Heart (tissue), 3 donors: ENCODE data around the gene GATA6.

- RAMPAGE, long total RNA, 2 experiments = no peak in any of the 2 experiments
Measured at GRCh38 chr18:14941214-14941550, 193.2 kb downstream of the ANKRD30B start.

- RAMPAGE, long total RNA, 2 experiments = no peak in any of the 2 experiments
Measured at GRCh38 chr18:14971433-14972098, 223.6 kb downstream of the ANKRD30B start.

- RAMPAGE, long total RNA, 2 experiments = no peak in any of the 2 experiments
Measured at GRCh38 chr18:15010272-15010609, 262.3 kb downstream of the ANKRD30B start.

- RAMPAGE, long total RNA, 2 experiments = no peak in any of the 2 experiments
Measured at GRCh38 chr18:20976881-20977589, 134.6 kb downstream of the ROCK1 start.

DNA sequence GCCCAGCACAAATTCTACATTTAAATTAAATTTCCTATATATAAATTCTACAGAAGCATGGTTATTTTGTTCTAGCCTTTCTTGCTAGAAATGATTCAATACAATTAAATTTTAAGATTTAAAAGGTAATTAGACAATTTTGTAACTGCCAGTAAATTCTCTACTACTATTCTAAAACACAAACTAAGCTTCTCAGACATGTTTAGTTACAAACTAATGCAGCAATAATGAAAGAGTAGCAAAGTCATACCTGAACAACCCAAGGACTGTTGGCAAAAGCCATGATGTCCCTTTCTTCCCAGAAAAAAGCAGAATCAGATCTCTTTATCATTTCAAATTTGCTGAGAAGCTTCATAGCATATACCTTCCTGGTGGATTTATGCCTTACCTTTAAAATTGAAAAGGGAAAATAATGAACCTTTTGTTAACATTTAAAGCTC, 62.8 kb downstream of the ROCK1 start:
- RAMPAGE, long total RNA, 2 experiments = no peak in any of the 2 experiments

- RAMPAGE, long total RNA, 2 experiments = no peak in any of the 2 experiments
Measured at GRCh38 chr18:21079167-21079733, 32.4 kb downstream of the ROCK1 start.

- RAMPAGE, long total RNA, 2 experiments = no peak in any of the 2 experiments
Measured at GRCh38 chr18:21449541-21449836, 151.0 kb downstream of the ESCO1 start.

DNA sequence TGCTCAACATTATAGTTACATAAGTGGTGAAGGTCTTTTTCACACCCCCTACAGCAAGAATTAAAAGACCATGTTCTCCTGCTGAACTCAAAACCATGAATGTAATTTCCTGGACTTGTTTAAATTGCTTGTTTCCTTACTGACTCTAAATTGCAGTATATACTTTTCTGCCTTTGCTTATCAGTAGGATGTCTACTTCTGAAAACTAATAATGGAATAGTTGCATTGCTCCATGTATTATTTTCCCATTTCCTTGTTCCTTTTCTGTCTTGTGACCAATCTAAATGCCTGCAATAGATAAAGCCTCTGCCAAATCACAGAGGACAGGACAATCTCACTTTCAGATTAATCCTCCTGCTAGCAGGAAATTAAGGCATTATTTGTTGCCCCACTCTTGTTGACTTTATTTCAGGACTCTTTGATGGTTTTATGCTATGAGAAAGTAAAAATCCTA, 4.6 kb upstream of the ESCO1 start:
- RAMPAGE, long total RNA, 2 experiments = no peak in any of the 2 experiments

DNA sequence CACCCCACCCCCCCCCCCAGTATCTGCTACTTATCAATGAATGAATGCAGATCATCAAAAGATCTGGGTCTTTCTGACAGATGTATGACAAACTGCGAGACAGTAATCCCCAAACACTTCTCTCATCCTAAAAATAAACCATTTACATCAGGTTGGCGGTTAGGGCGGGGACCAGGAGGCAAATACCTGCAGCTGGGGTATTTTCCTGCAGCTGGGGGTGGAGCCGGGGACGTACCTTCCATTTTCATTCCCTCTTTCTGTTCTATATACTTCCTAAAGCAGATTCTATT, 1.4 kb downstream of the ABHD3 start:
- RAMPAGE, long total RNA, 2 experiments = no peak in any of the 2 experiments

- RAMPAGE, long total RNA, 2 experiments = no peak in any of the 2 experiments
Measured at GRCh38 chr18:21741317-21741883, 808 bp downstream of the MIB1 start.

DNA sequence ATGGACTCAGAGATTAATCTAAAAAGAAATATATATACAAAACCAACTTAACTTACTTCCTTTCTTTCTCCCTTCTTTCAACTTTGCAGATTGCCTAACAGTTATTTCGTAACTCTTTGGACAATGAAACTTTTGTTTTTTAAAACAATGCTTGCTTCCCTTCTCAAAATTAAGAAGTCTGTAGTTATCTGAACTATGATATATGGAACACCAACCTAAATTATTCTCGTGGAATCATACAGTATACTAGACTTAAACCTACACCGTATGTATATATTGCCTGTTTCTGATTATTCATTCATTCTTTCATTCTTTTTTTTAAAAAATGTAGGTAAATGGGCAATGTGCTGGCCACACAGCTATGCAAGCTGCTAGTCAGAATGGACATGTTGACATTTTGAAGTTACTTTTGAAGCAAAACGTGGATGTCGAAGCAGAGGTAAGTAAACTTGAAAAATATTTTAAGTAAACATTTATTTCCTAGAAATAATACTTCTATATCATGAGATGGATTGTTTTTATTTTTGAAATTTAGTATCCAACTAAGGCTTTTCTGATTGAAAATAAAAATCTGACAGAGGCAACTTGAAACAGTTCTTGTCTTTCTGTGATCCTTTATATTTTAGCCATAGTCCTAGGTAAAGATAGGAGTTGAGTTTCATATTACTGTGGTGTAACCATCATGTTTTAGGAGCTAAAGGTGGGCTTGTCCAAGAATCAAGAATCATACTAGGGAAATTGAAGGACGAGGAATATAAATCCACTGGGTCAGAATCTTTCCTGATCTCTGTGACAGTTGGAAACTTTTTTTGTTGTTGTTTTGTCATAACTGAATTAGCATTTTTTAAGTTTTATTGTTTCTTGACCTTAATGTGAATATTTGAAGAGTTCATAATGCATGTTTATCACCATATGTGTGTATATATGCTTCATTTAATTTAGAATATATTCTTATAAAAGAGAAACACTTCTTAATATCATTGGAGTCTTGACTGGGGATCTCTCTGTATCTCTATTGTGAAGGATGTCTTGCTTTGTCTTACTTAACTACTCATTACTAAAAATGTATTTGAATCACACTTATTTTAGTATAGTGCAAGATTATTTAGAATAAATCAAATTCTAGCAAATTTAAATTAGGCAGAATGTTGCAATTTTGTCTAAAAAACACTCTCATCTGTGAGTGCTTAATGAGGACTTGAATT, 63.4 kb downstream of the MIB1 start:
- RAMPAGE, long total RNA, 2 experiments = no peak in any of the 2 experiments

DNA sequence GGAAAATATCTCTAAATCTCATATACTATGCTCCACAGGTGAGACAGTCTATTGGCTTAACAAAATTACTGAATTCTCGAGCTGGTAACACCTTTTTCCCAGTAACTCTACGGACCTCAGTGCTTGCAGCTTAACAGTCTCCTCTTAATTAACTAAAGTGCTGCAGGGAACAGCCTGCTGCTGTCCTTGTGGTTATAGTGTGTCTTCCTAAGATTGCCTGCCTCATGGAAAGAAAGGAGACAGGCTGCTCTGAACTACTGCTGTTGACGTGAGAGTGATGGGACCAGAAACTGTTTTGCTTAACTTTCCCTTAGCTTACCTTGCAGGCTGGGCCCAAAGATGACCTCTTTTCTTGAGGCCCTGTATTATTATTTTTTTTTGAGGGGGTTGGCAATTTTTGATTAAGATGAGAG, 93.3 kb downstream of the MIB1 start:
- RAMPAGE, long total RNA, 2 experiments = no peak in any of the 2 experiments

- RAMPAGE, long total RNA, 2 experiments = no peak in any of the 2 experiments
Measured at GRCh38 chr18:21852405-21853609, 112.2 kb downstream of the MIB1 start.

DNA sequence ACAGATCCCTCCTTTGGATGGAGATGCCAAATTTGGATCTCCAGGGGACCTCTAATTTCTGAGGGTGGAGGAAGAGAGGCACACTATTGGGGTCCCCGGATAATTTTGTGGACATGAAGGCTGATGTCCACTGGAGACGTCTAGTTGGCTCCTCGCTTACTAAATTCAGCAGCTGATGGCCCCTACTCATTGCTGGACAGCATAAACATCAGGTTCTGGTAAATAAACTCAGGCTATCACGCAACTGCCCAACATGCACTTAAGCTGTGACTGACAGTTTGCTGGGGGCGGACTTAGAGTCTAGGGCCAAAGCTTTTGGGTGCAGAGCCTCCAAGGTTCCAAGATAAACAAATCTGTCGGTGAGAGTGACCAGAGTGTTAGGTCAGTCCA, 188.8 kb upstream of the GATA6 start:
- RAMPAGE, long total RNA, 2 experiments = no peak in any of the 2 experiments

DNA sequence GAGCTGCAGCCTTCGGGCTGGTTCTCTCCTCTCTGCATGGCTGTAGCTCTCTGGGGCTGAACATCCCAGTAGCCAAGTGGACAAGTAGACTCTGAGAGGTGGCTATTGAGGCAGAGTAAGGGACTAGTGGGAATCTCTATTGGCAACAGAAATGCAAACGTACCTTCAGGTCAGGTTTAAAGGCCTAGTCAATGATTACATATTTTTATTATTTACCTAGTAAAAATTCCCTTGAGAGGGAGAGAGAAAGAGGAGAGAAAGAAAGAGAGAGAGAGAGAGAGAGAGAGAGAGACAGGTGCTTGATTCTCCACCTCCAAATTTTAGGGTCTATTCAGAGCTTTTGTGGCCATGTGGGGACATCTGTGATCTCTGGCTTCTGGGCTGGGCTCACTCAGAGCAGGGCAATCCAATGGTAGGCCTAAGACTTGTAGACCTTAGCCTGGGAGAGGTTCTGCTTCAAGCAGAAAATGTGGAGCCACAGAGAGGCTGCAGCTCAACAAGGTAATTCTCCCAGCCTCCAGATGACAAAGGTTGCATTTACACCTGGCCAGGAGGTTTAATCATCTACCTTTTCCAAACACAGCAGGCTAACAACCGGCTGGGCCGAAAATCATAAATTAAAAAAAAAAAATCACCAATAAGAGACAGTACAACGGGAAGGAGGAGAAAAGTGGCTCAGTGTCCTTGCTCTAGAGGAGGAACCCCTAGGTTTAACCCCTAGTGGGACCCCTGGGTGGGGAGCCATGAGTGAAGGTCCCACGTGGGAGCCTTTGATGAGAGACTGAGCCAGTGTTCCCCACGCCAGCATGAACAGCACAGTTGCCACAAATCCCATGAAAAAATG, 124.2 kb upstream of the GATA6 start:
- RAMPAGE, long total RNA, 2 experiments = no peak in any of the 2 experiments

DNA sequence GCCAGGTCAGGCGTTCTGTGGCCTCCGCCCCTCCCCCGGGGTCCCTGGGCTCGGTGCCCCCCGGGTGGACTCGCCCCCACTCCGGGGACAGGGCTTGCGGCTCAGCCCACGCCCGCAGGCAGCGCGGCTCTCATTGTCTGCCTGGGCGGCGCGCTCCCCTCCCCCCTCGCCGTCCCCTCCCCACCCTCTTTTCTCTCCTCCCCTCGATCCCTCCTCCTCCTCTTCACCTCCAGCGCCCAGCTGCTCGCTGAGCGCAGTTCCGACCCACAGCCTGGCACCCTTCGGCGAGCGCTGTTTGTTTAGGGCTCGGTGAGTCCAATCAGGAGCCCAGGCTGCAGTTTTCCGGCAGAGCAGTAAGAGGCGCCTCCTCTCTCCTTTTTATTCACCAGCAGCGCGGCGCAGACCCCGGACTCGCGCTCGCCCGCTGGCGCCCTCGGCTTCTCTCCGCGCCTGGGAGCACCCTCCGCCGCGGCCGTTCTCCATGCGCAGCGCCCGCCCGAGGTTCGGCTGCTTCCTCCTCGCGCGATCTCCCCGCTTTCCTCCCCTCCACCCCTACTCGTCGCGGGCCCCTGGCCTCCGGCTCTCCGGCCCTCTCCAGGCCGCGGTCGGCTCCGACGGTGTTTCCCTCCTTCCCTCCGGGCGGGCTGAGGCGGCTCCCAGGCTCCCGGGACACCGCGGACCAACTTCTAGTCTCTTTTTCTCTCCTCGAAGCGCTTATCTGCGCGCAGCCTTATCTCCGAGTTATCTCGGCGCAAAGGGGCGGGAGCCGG, at the start of gene GATA6:
Gene GATA6 (plus strand): TSS at position 408 of the 770 bp plus-strand sequence.
- RAMPAGE, long total RNA, 2 experiments = start-site peak on the plus strand in 1 of 2 experiments, centred at position 340 of the sequence, 416 reads per replicate; start-site peak on the minus strand in 1 of 2 experiments, centred at position 690 of the sequence, 61 reads per replicate

GRCh38 chr18:22192919-22193898, 23.8 kb downstream of the GATA6 start:
- RAMPAGE, long total RNA, 2 experiments = no peak in any of the 2 experiments

- RAMPAGE, long total RNA, 2 experiments = no peak in any of the 2 experiments
Measured at GRCh38 chr18:22223217-22224106, 54.1 kb downstream of the GATA6 start.

DNA sequence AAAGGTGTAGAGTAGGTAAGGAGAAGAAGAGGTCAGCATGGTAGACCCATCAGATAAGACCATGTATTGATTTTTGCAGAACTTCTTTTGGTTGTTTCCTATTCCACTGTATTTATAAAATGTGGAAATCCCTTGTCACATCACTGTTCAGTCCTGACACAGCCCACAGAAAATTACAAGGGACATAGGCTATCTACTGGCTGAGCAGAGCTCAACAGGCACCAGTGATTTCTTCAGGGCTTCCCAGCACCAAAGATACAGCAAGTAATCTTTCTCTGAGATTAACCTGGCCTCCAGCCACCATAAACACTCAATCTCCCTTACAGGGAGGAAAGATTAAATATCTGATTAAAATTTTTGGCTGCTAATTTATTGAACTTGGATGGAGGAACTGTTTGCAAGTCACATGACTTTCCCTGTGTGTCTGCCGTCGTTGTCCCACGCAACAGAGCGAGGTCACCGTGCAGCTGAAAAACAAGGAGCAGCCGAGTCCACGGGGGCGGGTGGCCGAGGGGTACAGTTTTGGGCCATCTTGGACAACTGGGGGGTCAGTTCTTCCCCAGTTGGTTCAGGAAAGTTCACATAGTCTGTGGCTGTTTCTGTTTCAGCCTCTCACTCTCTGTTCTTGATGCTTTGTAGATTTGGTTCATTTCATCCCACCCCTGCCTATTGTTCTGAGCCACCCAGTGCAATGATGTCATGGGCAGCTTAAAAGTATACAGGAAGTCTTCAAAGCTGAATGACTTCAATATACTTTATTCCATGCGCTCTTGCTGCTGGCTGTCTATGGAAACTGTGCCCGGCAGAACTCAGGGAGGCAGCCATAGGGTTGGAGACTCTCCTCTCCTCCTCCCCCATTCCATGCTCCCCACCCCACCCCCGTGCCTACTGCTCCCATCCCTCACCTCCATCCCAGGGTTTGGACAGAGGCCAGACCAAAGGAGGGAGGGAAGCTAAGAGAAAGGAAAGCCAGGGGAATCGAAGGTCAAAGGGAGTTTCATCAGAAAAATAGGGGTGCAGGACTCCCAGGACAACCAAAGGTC, 186.8 kb upstream of the CTAGE1 start:
- RAMPAGE, long total RNA, 2 experiments = no peak in any of the 2 experiments

GRCh38 chr18:22613292-22613904, 195.7 kb upstream of the CTAGE1 start:
- RAMPAGE, long total RNA, 2 experiments = no peak in any of the 2 experiments